HT-29 (cell line): ENCODE results near the gene TMEM144.

DNA sequence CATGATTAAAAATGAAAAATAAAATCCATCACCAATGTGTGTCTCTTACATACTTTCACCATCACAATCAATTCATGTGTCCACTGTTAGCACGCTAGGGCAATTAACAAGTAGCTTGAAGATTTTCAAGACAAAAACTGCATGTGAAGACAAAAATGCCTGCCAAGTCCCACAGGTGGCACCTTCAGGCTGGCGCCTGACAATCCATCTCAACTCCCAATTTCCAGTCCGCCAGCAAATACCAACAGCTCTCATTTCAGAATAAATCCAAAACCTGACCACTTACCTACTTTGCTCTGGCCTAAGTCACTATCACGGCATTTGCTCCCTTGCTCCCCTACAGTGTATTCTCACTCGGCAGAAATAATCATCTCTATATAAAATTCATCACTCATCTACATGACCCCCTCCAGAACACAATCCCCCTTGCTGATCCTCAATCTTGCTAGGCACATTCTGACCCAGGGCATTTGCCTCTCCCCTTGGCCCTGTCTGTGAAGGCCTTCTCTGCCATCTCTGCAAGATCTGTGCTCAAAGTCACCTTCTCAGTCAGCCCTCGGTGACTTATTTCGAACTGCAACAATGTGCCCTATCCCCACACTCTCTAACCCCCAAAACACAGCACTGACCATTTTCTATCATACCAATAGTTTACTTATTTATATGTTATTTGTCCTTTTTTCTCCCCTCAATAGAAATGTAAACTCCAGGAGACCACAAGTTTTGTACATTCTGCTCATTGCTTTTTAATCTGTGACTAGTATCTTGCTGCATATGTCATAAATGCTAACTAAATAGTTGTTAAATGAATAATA is 26.9 kb downstream of the PDGFC start:
- RAMPAGE, long total RNA, result no peak

GRCh38 chr4:157222823-157223397 is 2.4 kb downstream of the GRIA2 start:
- RAMPAGE, long total RNA, result no peak

DNA sequence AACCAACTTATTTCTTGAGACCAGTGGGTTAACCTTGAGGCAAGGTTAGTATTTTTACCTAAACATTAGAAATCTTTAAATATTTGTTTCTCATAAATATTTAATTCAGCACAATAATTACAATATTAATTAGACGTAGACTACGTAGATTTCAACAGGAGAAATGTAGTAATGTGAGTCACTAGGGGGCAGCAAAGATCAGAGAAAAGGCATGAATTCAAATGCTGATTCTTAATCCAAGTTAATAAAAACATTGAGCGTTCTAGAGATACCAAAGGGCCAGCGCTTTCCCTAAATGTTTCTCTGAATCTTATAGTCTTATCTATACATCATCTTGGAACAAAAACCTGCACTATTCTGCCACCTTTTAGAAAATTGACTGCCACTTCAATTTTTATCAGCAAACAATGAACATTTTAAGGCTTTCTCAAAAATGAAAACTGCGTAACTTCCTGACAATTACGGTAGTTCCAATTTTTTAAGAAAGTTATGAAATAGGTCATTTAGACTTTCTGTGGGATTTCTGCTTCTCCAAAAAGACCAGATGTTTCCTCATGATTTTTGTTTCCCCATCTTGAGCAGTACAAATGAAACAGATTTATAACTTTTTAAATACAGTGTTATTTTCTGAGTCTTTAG is 180.6 kb downstream of the GASK1B start:
- RAMPAGE, long total RNA, result no peak

GRCh38 chr4:157996106-157996368 is 176.8 kb downstream of the GASK1B start:
- RAMPAGE, long total RNA, result no peak

GRCh38 chr4:158030222-158030613 is 142.6 kb downstream of the GASK1B start:
- RAMPAGE, long total RNA, result no peak

GRCh38 chr4:158209924-158210710 is at the start of gene TMEM144:
Gene TMEM144 (plus strand): TSS chr4:158210486.
- RAMPAGE, long total RNA, result no peak

DNA sequence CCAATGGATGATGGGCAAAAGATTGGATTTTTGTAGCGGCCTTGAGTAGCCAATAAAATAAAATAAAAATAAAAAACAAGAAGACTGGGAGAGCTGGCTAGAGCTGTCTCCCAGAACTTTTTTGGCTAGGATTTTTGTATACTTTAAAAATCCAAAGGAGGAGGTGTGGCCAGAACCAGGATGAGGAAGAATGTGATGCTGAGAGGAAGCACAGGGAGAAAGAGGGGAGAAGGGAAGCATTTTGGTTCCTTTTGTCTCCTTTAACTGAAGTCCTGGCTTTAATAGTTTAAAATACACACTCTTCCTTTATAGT is 2.0 kb upstream of the FNIP2 start:
- RAMPAGE, long total RNA, result no peak

DNA sequence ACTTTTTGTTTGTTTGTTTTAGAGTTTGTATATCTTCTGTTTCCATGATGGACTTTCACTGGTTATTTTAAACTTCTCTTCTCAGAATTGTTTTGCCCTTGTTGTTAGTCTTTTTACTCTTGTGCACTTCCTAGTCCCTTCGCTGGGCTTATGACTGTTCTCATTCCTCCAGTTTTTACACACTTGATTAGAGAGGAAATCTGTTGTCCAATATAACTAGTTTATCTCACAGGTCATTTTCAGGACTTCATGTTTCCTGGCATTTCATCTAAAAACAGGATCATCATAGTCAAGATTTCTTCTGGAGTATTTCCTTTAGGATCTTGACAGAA is 2.9 kb downstream of the FNIP2 start:
- RAMPAGE, long total RNA, result no peak

GRCh38 chr4:158778071-158778476 is 9.2 kb downstream of the FNIP2 start:
- RAMPAGE, long total RNA, result no peak

DNA sequence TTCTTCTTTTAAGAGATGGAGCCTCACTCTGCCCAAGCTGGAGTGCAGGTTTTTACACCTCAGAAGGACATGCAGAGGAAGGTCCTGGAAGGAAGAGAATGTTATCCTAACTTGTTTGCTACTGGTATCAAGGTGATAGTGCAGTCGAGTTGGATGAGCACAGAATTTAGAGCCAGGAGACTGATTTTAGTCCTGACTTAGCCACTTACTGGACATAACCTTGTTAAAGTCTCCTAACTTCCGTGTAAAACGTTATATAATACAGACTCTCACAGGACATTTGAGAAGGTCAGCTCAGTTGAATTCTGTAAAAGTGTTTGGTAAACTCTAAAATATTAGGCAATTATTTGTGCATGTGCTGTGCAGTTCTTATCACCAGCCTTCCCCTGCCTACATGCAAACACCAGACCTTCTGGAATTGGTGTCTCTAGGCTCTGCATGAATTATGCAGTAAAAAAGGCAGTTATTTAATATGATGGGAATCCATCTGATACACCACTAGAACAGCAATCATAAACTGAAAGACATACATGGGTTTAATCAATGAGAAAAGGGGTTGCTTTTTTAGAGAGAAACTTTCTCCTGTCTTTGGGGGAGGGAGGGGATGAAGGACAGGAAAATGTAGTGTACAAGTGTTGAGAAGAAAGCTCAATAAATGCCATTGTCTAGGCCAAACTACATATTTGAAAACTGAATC is 45.4 kb downstream of the FNIP2 start:
- RAMPAGE, long total RNA, result no peak

DNA sequence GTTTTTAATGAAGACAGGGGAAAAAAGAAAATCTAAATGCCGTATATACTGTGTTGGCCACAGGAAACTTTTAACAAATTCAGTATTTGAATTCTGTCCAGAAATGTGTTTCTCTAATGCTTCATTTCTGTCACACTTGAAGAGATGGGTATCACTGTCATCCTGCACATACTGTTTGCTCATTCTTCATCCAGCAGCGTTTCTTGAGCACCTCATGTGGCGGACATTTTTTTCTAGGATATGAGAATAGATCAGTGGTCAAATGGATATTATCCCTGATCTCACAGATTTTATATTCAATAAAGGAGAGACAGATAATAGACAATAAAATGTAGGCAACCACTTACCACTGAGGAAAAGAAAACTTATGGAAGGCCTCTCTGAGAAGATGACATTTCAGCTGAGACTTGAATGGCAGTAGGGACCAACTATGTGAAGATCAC is 74.4 kb downstream of the FNIP2 start:
- RAMPAGE, long total RNA, result no peak

DNA sequence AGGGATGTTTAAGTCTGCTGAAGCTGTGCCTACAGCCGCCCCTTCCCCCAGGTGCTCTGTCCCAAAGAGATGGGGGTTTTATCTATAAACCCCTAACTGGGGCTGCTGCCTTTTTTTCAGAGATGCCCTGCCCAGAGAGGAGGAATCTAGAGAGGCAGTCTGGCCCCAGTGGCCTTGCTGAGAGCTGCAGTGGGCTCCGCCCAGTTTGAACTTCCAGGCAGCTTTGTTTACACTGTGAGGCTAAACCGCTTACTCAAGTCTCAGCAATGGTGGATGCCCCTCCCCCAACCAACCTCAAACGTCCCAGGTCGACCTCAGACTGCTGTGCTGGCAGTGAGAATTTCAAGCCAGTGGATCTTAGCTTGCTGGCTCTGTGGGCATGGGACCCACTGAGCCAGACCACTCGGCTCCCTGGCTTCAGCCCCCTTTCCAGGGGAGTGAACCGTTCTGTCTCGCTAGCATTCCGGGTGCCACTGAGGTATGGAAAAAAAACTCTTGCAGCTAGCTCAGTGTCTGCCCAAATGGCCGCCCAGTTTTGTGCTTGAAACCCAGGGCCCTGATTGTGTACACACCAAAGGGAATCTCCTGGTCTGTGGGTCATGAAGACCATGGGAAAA is 132.4 kb downstream of the C4orf45 start:
- RAMPAGE, long total RNA, result no peak

GRCh38 chr4:159150633-159150984 is 47.7 kb downstream of the RAPGEF2 start:
- RAMPAGE, long total RNA, result no peak

- RAMPAGE, long total RNA, result no peak
Observed at GRCh38 chr4:159150985-159151964, 48.4 kb downstream of the RAPGEF2 start.

GRCh38 chr4:159228948-159229682 is 126.2 kb downstream of the RAPGEF2 start:
- RAMPAGE, long total RNA, result no peak

GRCh38 chr4:159280268-159280901 is 177.5 kb downstream of the RAPGEF2 start:
- RAMPAGE, long total RNA, result no peak

DNA sequence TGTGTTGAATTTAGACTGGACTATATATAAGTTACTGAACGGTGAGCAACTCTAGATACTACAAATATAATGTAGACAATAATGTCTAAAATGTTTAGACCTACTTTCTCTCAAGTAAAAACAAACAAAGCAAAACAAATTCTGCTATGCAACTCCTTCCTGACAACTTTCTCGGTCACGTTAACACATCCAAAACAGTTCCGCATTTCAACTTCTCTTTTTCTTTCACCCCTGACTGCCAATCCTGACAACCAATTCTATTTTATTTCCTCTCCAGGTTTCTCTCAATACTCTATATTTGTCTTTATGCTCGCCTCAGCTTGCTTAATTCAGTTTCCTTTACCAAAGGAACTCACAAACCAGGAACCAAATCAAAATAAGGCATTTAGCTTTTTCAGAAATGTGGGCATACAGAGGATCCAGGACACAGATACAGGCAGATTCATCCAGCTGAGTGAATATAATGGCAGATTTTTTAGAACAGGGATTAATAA is 513.0 kb downstream of the FSTL5 start:
- RAMPAGE, long total RNA, result no peak

GRCh38 chr4:163114261-163114593 is 52.5 kb downstream of the NAF1 start:
- RAMPAGE, long total RNA, result no peak

DNA sequence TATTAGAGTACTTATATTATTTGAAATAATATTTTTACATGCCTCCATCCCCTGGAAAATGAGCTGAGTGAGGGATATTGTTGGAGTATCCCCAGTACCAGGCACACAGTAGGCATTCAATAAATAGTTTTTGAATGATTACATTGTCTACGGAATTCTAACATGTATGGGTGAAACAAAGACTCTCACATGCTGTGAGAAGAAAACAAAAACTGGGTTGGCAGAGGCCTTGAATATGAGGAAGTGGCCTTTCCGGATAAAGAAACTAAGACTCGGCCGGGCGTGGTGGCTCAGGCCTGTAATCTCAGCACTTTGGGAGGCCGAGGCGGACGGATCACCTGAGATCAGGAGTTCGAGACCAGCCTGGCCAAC is 910 bp upstream of the TMA16 start:
- RAMPAGE, long total RNA, result no peak

GRCh38 chr4:163665552-163665762 is 171.0 kb downstream of the TMA16 start:
- RAMPAGE, long total RNA, result no peak